Sternocleidomastoid (tissue), 1 donor: ENCODE measurements around a stretch of chr5.

- PRO-cap: no peak
Observed at GRCh38 chr5:170783926-170784125, 301 bp downstream of the GABRP start.

DNA sequence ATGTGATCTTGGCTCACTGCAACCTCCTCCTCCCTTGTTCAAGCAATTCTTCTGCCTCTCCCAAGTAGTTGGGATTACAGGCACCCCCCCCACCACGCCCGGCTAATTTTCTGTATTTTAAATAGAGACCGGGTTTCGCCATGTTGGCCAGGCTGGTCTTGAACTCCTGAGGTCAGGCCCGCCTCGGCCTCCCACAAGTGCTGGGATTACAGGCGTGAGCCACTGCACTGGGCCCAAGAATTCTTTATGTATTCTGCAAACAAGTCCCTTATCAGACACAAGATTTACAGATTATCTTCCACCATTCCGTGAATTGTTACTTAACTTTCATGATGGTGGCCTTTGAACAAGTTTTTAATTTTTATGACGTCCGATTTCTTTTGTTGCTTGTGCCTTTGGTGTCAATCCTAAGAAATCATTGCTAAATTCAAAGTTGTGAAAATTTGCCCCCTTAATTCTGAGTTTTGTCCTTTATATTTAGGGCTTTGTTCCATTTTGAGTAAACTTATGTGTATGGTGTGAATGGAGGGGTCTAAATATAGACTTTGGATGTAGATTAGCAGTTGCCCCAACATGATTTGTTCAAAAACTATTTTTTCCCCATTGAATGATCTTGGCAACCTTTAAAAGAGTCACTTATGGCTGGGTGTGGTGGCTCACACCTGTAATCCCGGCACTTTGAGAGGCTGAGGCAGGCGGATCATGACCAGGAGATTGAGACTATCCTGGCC is 10.4 kb downstream of the NPM1 start:
- PRO-cap: no peak

DNA sequence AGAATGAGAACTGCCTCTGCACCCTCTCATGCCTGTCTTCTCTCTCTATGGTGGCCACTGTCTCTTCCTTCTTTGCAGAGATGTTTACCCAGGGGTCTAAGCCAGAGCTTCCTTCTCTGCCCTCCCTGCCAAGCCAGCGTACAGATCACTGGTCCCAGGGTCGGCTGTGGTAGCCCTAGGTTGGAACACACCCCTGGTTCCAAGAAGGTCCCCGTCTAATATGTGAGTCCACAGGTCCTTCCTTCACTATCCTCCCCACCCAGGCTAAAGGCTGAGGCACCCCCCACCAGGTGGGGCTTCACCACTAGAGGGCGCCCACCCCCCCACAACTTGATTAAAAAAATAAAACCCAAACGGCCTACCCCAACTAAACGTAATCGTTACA is 64.8 kb downstream of the FGF18 start:
- PRO-cap: no peak

DNA sequence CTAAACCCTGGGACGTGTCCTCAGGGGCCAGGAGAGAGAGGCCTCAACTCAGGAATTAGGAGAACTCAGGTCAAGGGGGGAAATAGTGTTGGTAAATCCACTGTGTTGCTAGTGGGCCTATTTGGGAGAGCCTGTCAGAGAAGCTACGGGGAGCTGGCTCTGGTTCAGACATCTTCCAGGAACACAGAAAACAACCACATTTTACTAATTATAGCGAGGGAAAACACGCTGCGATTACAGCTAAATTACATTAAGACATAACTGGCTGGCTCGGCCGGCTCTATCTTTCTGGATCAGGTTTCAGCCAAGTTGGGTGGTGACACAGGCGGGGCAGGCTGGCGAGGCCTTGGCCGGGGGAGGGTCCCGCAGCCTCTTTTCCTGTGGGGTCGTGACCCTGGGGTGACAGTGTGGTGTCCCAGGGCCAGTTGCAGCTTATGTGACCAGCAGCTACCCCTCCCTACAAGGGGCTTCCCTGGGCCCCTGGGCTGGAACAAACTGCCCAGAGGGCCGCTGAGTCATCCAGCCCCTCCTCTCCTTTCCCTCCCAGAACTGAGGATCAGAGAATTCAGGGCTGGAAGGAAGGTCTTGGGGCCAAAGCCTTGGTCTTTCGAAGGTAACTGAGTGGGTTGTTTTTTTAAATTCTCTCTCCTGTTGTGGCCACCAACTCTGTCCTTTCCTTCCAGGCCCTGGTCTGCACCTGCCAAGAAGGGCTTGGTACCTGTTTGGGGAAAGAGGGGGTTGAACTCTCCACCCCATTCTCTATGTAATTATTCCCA is 75.2 kb downstream of the FGF18 start:
- PRO-cap: no peak

DNA sequence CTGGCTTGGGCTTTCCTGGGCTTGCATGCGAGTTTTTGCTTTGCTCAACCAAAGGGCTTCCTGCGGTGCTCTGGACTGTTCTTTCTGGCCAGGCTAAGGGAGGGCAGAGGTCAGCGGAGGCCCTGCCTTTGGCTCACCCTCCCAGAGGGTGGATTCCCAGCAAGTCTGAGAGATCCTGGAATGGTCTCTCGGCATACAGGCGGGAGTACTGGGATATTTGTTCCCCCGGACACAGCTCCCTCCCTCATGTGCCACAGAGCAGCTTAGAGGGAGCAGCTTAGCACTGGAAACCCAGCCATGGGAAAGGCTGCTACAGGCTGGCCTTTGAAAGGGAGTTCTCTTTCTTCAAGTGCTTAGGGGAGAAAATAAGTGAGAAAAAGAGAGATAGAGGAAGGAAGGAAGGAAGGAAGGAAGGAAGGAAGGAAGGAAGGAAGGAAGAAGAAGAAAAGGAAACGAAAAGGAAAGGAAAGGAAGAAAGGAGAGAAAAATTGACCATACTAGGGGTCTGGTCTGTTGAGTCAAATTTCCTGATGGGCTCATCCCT is 158.8 kb downstream of the FGF18 start:
- PRO-cap: no peak

DNA sequence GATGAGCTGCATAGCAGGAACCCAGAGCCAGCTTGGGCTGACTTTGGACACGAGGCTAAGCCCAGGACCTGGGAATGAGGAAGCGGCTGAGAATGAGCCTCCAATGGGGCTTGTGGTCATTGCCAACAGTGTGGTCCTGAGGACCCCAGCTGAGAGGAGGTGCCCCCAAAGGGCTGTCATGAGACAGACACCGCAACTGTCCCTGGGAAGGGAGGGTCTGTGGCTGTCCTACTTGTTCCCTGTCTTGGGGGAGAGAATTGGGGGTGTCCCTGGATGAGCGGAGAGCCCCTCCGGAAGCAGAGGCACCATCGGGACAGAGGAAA is 159.9 kb upstream of the SMIM23 start:
- PRO-cap: no peak

GRCh38 chr5:171924276-171925212 is 81.9 kb downstream of the FBXW11 start:
- PRO-cap: no peak

DNA sequence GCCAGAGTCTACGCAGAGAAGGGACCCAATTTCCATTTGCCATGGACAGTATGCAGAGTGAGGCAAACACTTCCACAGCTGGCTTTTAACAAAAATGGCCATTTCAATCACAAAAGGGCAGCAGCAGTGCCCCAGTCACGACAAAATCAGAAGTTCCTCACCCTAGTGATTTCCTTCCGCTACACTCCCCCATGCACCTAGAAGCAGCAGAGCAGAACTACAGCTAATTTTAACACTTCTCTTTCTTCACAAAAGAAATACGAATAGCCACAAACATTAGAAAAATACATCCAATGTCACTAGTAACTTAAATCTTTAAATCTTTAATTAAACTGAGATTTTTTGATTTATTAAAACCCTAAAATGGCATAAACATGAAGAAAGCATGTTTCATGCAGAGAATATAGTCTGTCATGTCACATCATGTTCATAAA is 27.8 kb downstream of the FBXW11 start:
- PRO-cap: no peak

- PRO-cap: no peak
Observed at GRCh38 chr5:172007151-172007765, 820 bp upstream of the FBXW11 start.

GRCh38 chr5:172052177-172052837 is 45.9 kb upstream of the FBXW11 start:
- PRO-cap: no peak

- PRO-cap: no peak
Observed at GRCh38 chr5:172059354-172059986, 53.0 kb upstream of the FBXW11 start.

GRCh38 chr5:172082839-172083538 is 76.6 kb upstream of the FBXW11 start:
- PRO-cap: no peak

GRCh38 chr5:172093347-172094022 is 87.0 kb upstream of the FBXW11 start:
- PRO-cap: no peak

- PRO-cap: no peak
Observed at GRCh38 chr5:172102856-172103922, 84.8 kb downstream of the STK10 start.

- PRO-cap: no peak
Observed at GRCh38 chr5:172145694-172146830, 42.0 kb downstream of the STK10 start.

GRCh38 chr5:172444015-172444709 is 10.2 kb downstream of the SH3PXD2B start:
- PRO-cap: no peak

DNA sequence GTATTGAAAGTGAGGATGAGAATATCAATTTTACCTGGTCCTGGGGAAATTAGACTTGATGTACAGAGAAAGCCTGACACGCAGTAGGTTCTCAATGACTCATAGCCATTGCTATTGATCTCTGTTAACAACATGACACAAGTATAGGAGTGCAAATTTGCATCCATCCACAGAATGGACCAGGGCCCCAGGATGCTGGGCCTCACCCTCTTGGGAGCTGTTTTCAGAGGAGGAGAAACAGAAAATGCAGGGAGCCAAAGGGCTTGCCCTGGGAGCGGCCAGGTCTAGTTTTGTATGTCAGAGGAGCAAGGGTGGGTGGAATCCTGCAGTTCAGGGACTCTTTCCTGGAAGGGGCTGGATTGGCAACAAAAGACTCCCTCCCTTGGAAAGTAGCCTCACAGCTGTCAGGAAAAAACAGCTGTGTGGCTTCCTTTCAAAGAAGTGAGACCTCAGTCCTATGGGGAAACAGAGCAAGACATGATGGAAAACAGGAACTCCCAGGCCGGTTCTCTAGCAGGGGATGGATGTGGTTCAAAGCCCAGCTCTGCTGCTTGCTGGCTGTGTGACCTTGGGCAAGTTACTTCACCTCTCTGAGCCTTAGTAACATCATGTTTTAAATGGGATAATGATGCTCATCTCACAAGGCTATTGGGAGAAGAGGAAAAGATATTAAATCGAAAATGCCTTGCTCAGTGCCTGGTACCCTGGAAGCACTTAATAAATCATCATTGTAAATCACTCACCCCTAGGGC is 50.5 kb upstream of the SH3PXD2B start:
- PRO-cap: no peak

DNA sequence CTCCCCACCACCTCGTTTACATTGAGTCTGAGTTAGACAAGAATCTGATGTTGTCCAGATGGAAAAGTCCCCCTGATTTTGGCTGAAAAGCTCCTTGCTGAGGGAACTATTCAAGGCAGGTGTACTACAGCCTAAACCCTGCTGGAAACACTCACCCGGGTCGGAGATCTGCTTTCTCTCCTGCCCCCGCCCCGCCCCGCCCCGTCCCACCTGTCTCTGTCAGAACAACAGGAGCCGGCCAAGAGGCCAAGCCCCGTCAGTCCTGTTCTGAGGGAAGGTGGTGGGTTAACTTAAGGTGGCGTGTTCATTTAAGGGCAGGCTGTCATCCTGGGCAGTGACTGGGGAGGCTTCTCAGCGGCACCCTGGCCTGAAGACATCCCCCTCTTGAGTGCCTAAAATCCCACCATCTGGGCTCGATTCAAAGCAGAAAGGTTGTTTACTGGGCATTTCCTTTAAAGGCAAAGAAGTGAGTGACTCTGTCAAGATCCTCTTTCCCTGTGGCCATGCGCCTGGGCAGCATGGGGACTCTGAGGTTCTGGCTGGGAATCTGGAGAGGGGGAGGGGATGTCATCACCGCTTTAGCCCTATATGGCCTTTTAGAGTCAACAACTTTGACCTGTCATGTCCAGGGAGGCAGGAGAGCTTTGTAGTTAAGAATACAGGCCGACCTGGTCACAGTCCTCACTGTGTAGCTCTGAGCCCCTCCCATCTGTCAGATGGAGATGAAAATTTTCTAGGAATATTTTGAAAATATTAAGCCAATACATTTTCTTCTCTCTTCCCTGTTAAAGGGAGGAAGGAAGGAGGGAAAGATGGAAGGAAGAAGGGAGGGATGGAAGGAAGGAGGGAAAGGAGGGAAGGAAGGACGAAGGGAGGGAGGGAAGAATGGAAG is 70.9 kb upstream of the NEURL1B start:
- PRO-cap: no peak

- PRO-cap: no peak
Observed at GRCh38 chr5:172583751-172584497, 57.1 kb upstream of the NEURL1B start.

- PRO-cap: bidirectional peak, plus-strand start at chr5:172766669, minus-strand start at chr5:172766324
Observed at GRCh38 chr5:172765978-172766944, 4.7 kb downstream of the DUSP1 start.